A549 (cell line): Measurements from ENCODE around the genes CWF19L1, SCD and SFXN3.

- PRO-cap = no peak
CAGE:
- cytosol, long polyA plus RNA = no peak
- long polyA plus RNA = no peak
- nucleus, long polyA plus RNA = no peak
Measured at GRCh38 chr10:100101383-100101733, 19.7 kb upstream of the CPN1 start.

DNA sequence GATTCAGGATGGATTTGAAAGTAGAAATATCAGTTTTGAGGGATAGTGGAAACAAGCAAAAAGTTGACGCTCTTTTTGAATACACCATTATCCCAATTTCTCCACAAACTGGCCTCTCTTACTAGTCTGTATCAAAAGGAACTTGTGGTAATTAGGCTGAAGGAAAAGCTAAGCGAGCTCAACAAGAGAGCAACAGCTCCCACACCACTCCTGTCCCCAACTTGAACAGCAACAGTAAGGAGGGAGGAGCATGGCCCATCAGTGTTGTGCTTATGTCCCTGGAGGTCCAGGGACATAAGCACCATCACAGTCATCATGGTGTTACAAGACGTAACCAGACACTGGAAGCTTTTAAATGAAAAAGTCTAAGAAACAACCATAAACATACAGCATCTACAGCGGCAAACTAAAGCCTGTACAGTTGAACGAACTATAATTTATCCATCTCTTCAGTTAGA lies 1.0 kb downstream of the ERLIN1 start:
- PRO-cap = no peak
CAGE:
- cytosol, long polyA plus RNA = no peak
- long polyA plus RNA = no peak
- nucleus, long polyA plus RNA = no peak

- PRO-cap = no peak
CAGE:
- cytosol, long polyA plus RNA = no peak
- long polyA plus RNA = no peak
- nucleus, long polyA plus RNA = no peak
Measured at GRCh38 chr10:100186534-100186739, 608 bp upstream of the ERLIN1 start.

- PRO-cap = no peak
CAGE:
- cytosol, long polyA plus RNA = start-site peak on the minus strand at chr10:100267618-100267651, 237 and 152 reads in 2 replicates
- long polyA plus RNA = start-site peak on the minus strand at chr10:100267618-100267659, 317 and 225 reads in 2 replicates
- nucleus, long polyA plus RNA = start-site peak on the minus strand at chr10:100267615-100267659, 345 and 195 reads in 2 replicates
Measured at GRCh38 chr10:100267007-100268011, at the start of gene CWF19L1. TSS of gene CWF19L1 (minus strand) at chr10:100267638.

DNA sequence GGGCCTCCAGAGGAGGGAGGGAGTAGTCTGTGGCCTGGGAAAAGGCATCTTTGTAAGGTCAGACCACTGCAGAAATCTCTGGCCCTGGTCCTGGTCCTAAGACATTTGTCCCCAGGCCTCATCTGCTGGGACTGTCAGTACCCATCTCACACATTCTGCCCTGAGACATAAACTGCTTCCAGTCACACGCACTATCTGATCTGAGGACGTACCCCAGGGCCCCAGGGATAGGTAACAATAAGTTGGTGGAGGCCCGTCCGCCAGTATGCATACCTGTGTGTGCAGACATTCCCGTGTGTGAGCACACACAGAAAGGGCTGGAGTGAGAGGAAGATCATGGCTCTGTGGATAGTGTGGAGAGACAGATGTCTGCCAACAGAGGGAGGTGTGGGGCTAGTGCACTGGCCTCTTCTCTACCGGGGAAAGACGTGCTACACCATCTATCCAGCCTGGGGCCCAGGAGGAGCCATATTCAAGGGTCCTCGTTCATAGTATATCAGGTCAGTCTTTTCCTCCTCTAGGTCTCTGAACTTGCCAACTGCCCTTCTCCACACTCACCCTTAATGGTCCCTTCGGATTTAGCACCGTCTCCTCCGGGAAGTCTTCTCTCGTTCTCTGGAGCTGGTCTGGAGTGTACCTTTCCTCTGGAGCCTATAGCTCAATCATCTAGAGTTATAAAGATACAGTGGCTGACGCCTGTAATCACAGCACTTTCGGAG lies 4.7 kb upstream of the SCD start:
- PRO-cap = no peak
CAGE:
- cytosol, long polyA plus RNA = no peak
- long polyA plus RNA = no peak
- nucleus, long polyA plus RNA = no peak

- PRO-cap = bidirectional peak, plus-strand start at chr10:100347108, minus-strand start at chr10:100346942
CAGE:
- cytosol, long polyA plus RNA = start-site peak on the plus strand at chr10:100347182-100347357, 192 and 377 reads in 2 replicates
- long polyA plus RNA = start-site peak on the plus strand at chr10:100347182-100347357, 629 and 389 reads in 2 replicates
- nucleus, long polyA plus RNA = start-site peak on the plus strand at chr10:100347167-100347357, 177 and 769 reads in 2 replicates
Measured at GRCh38 chr10:100346762-100347636, at the start of gene SCD. TSS of gene SCD (plus strand) at chr10:100347233.

DNA sequence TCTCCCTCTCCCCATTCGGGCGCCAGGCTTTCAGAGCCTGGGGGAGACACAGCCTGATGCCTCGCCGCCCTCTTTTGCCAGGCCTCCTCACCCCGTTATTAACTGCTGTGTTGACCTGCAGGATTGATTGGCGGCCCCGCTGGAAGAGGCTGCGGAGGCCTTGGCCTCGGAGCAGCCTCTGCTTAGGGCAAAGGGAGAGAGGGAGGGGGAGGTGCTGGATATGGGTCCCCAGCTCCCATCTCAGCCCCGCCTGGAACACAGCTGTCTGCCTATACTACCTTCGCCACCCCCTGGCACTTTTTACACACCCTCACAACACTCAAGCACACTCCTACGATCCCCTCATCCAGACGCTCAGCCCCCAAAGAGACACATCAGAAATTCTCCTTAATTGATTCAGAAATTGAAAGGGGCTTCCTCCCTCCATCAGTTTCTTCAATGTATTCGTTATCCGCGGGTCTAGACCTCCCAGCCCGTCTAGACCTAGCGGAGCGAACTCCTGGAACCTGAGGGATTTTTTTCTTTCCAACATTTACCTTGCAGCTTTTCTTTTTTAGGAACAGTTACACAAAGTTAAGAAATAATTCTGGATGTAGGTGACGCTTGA lies 7.1 kb upstream of the PAX2 start:
- PRO-cap = no peak
CAGE:
- cytosol, long polyA plus RNA = no peak
- long polyA plus RNA = no peak
- nucleus, long polyA plus RNA = no peak

DNA sequence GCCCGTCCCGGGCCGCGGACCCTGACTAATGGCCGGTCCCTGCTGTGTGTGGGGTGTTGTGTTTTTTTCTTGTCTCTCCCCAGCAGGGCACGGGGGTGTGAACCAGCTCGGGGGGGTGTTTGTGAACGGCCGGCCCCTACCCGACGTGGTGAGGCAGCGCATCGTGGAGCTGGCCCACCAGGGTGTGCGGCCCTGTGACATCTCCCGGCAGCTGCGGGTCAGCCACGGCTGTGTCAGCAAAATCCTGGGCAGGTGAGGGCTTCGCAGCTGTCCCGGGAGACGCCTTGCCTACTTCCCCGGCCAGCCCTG lies 4.2 kb downstream of the PAX2 start:
- PRO-cap = no peak
CAGE:
- cytosol, long polyA plus RNA = no peak
- long polyA plus RNA = no peak
- nucleus, long polyA plus RNA = no peak

DNA sequence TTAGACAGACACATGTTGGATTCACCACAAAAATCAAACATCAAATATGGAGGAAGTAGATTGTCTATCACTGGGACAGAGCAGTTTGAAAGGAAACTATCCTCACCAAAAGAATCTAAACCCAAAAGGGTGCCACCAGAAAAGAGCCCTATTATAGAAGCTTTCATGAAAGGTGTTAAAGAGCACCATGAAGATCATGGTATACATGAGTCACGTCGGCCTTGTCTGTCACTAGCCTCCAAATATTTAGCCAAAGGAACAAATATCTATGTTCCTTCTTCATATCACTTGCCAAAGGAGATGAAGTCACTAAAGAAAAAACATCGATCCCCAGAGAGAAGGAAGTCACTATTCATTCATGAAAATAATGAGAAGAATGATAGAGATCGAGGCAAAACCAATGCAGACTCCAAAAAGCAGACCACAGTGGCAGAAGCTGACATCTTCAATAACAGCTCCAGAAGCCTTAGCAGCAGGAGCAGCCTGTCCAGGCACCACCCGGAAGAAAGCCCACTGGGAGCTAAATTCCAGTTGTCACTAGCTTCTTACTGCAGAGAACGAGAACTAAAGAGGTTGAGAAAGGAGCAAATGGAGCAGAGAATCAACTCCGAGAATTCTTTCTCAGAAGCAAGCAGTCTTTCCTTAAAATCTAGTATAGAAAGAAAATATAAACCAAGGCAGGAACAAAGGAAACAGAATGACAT lies 4.0 kb downstream of the SLF2 start:
- PRO-cap = no peak
CAGE:
- cytosol, long polyA plus RNA = no peak
- long polyA plus RNA = no peak
- nucleus, long polyA plus RNA = no peak

GRCh38 chr10:100923911-100925141 lies 11.6 kb downstream of the SLF2 start:
- PRO-cap = no peak
CAGE:
- cytosol, long polyA plus RNA = no peak
- long polyA plus RNA = no peak
- nucleus, long polyA plus RNA = no peak

GRCh38 chr10:100969737-100970469 lies 599 bp downstream of the SEMA4G start:
- PRO-cap = no peak
CAGE:
- cytosol, long polyA plus RNA = no peak
- long polyA plus RNA = no peak
- nucleus, long polyA plus RNA = no peak

- PRO-cap = no peak
CAGE:
- cytosol, long polyA plus RNA = no peak
- long polyA plus RNA = no peak
- nucleus, long polyA plus RNA = no peak
Measured at GRCh38 chr10:100986103-100986780, 1.1 kb downstream of the MRPL43 start.

- PRO-cap = no peak
CAGE:
- cytosol, long polyA plus RNA = no peak
- long polyA plus RNA = no peak
- nucleus, long polyA plus RNA = no peak
Measured at GRCh38 chr10:100997602-100997999, 2.0 kb upstream of the LZTS2 start.

GRCh38 chr10:101018928-101019439 lies 11.9 kb downstream of the PDZD7 start:
- PRO-cap = no peak
CAGE:
- cytosol, long polyA plus RNA = no peak
- long polyA plus RNA = no peak
- nucleus, long polyA plus RNA = no peak

- PRO-cap = bidirectional peak, plus-strand start at chr10:101031234, minus-strand start at chr10:101031104
CAGE:
- cytosol, long polyA plus RNA = start-site peak on the plus strand at chr10:101031234-101031302, 15 and 28 reads in 2 replicates
- long polyA plus RNA = start-site peak on the plus strand at chr10:101031234-101031329, 58 and 29 reads in 2 replicates
- nucleus, long polyA plus RNA = no peak
Measured at GRCh38 chr10:101030878-101031835, at the start of gene SFXN3. TSS of gene SFXN3 (plus strand) at chr10:101031234.

GRCh38 chr10:101052249-101052700 lies 9.5 kb upstream of the KAZALD1 start:
- PRO-cap = no peak
CAGE:
- cytosol, long polyA plus RNA = no peak
- long polyA plus RNA = no peak
- nucleus, long polyA plus RNA = no peak

- PRO-cap = no peak
CAGE:
- cytosol, long polyA plus RNA = no peak
- long polyA plus RNA = no peak
- nucleus, long polyA plus RNA = no peak
Measured at GRCh38 chr10:101063266-101064117, 1.7 kb downstream of the KAZALD1 start.

DNA sequence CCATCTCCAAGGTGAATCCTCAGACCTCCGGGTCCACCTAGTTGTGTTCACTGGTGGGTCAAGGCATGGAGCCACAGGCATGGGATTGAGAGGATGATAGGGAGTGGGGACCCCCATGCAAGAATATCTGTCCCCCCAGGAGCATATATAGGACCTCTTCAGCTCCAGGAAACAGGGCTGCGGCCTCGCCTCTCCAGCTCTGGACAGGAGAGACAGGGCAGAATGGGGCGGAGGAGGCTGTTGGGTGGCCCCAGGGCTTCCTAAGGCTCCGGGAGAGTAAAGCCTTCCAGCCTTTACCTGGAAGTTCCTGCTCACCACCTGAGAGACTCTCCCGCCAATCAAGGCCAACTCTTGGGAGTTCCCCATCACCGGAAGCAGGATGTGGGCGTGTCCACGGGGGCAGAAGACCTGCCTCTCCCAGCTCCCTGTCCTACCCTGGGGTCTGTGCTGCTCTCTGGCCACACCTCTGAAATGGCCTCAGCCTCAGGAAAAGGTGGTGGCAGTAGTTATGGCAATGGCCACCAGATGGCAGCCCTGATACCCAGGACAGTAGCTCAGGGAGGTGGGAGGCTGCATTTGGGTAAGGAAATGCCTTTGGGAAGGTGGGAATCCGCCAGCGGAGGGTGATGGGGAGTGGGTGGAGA lies 33.6 kb downstream of the KAZALD1 start:
- PRO-cap = bidirectional peak, plus-strand start at position 511 of the sequence, minus-strand start at position 278 of the sequence
CAGE:
- cytosol, long polyA plus RNA = no peak
- long polyA plus RNA = no peak
- nucleus, long polyA plus RNA = no peak

- PRO-cap = no peak
CAGE:
- cytosol, long polyA plus RNA = no peak
- long polyA plus RNA = no peak
- nucleus, long polyA plus RNA = no peak
Measured at GRCh38 chr10:101141196-101141663, 10.1 kb downstream of the TLX1 start.

DNA sequence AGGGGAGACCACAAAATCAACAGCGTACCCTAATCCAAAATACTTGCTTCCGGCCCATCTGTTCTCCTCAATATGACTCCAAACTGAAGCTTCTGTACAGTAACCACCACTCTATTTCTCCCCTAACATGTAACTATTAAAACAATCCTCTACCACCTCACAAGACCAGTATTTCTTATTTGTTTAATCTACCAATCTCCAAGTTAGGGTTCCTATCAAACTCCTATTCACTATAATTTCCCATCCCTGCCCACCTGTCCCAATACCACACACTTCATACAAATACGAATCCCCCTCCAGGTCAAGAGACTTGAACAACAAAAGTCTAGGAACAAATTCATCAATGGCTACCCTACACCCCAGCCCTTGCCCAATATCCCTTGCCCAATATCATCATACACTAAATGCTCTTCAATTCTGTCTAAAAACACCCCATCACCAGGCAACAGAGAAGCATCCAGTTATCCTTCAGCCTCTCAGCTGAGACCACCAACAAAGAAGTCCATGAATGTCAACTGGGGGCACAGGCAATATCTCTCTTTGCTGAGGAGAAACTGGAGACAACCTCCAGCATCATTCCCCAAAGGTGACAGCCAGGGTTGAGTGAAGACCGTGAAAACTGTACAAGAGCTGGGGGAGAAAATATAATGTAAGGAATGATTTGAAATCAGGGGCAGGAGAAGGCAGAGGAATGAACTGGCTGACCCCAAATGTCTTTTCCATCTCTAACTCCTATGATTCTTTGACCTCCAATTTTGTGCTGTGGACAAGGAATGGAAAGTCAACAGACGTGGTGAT lies 7.4 kb downstream of the FBXW4 start:
- PRO-cap = no peak
CAGE:
- cytosol, long polyA plus RNA = no peak
- long polyA plus RNA = no peak
- nucleus, long polyA plus RNA = start-site peak on the minus strand centred at position 275 of the sequence, 590 bp wide, 10 and 27 reads in 2 replicates